Fibroblast of villous mesenchyme (primary cell): ENCODE data around the gene TMEM186.

GRCh38 chr16:4515603-4516302 is 22.8 kb downstream of the CDIP1 start:
- CAGE, long polyA plus RNA, result no peak

DNA sequence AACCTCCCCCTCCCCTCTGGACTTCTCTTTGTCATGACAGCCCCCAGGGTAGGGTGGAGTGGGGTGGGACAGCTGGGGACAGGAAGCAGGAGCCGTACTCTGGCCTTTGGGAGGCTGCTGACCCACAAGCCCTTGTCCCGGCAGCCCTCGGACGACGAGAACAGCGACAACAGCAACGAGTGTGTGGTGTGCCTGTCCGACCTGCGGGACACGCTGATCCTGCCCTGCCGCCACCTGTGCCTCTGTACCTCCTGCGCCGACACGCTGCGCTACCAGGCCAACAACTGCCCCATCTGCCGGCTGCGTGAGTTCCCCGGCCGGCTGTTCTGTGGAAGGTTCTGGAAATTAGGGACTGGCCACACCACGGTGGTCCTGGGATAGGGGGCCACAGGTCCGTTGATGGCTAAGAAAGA is 20.0 kb upstream of the NUDT16L1 start:
- CAGE, long polyA plus RNA, result no peak

- CAGE, long polyA plus RNA, result no peak
Measured at GRCh38 chr16:4679001-4679583, 14.3 kb upstream of the NUDT16L1 start.

GRCh38 chr16:4684595-4685770 is 8.4 kb upstream of the NUDT16L1 start:
- CAGE, long polyA plus RNA, result no peak

GRCh38 chr16:4692550-4693270 is 652 bp upstream of the NUDT16L1 start:
- CAGE, long polyA plus RNA, result no peak

GRCh38 chr16:4713115-4713647 is 19.8 kb downstream of the NUDT16L1 start:
- CAGE, long polyA plus RNA, result no peak

DNA sequence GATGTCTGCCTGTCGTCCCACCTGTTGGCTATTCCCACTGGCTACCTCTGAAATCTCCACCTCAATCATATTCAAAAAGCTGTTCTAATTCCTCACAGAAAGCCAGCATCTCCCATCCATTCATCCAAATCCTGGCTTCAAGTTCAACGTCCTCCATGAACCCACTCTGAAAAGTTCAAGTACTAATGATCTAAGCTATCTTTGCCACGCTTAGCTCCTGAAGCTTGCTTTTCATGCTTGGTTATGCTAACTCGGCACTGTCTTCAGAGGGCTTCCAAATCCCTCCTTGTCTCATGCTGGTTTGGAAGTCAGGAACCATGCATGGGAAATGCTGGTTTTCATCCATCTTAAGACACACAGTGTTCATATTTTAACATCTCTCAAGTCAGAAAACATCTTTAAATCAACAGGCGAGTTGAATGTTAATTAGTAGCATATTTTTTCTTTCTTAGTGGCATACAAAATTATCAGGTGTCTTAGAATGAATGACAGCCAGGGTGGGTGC is 9.0 kb downstream of the ANKS3 start:
- CAGE, long polyA plus RNA, result no peak

DNA sequence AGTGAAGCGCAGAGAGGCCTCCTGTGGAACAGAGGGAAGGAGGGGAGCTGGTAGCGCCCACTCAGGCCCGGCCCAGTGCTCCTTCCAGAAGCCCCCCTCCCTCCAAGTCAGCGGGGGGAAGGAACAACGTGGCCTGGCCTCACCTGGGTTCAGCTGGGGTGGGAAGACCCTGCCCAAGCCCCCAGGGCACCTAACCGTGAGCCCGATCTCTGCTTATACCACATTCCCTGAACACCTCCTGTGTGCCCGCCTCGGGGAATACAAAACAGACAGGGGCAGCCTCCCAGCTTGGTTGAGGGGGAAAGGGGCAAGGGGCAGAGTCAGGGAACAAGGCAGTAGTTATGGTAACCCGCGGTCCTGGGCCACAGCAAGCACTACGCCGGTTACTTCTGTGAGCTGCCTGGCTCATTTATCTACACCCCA is 857 bp downstream of the ROGDI start:
- CAGE, long polyA plus RNA, result no peak

DNA sequence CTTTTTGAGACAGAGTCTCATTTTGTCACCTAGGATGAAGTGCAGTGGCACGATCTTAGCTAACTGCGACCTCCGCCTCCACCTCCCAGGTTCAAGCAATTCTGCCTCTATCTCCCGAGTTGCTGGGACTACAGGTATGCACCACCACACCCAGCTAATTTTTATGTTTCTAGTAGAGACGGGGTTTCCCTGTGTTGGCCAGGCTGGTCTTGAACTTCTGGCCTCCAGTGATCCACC is 12.7 kb downstream of the GLYR1 start:
- CAGE, long polyA plus RNA, result no peak

DNA sequence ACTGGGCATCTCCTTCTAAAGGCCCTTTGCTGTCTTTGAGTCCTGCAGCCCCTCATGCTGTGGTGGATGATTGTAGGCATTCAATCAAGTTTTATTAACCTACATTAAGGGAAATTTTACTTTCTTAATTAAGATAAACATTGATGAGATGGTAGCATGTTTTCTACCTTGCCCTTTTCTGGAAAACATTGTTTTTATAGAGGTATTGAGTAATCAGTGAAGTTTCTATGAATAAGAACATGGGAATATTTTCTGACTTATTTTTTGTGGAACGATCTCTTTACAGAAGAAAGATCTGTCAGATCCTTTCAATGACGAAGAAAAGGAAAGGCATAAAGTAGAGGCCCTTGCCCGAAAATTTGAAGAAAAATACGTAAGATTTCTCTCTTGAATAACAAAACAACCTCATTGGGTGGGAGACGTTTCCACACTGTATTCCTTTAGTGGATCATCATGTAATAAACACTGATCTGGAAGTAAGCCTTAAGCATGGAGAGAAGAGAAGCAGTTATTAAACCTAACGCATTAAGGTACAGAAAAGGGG is 10.5 kb downstream of the UBN1 start:
- CAGE, long polyA plus RNA, result no peak

- CAGE, long polyA plus RNA, result no peak
Measured at GRCh38 chr16:4868380-4869282, 21.4 kb downstream of the UBN1 start.

DNA sequence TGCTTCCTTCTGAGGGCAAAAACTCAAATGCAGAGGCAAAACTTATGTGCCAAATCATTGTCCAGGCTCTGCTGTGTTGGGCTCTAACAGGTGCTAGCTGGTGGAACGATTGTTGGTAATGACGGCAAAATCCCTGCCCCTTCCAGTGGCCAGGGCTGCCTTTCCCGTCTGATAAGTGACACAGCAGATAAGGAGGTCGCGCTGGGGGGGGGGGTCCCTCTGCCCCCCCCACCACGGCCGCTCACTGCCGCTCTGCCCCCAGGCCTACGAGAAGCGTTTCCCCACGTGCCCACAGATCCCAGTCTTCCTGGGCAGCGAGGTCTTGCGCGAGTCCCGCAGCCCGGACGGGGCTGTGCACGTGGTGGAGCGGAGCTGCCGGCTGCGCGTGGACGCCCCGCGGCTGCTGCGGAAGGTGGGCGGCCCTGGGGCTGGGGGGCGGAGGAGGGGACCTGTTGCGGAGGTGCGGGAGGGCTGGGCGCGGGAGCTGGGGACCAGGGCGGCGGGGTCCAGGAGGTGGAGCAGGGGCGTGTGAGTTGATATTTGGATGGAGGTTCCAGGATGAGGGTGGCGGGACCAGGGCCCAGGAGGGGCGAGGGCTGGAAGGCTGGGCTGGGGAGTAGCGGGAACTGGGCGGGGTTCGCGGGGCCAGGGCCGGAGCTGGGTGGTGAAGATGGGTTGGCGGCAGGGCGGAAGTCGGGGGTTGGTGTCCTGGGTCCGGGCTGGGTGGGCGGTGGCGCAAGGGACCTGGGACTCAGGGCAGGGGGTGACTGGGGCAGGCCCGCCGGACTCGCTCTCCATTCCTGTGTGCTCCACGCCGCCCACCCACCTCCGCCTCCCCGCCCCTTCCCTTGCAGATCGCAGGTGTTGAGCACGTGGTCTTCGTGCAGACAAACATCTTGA is 29.4 kb downstream of the SEC14L5 start:
- CAGE, long polyA plus RNA, result no peak

DNA sequence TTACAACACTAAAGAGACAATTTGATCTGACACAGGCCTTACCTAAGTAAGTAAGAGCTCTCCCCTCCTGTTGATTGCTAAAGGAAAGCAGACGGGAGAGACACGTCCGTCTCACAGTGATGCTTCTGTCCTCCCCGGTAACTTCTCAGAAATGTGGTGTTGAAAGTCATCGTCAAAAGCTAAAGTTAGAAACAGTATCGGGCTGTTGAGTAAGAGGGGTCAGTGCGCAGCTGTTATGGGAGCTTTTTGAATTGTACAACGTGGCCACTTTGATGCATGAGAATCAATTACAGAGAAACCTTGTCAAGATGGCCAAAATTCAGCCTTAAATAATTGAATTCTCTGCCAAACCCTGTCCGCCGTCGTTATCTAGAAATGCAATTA is 1259.6 kb downstream of the TMEM114 start:
- CAGE, long polyA plus RNA, result no peak

DNA sequence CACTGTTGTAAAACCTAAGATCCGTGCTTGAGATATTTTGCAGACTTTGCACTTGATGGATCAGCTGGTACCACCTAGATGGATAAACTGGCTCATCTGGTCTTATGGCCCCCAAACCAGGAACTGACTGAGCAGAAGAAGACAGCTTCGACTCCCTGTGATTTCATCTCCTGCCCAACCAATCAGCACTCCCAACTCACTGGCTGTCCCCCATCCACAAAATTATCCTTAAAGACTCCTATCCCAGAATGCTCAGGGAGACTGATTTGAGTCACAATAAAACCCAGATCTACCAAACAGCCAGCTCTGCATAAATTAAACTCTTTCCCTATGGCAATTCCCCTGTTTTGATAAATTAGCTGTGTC is 477.2 kb downstream of the TMEM114 start:
- CAGE, long polyA plus RNA, result no peak

GRCh38 chr16:8694671-8695393 is 20.4 kb downstream of the ABAT start:
- CAGE, long polyA plus RNA, result no peak

GRCh38 chr16:8739692-8740565 is 57.5 kb downstream of the TMEM186 start:
- CAGE, long polyA plus RNA, result no peak

DNA sequence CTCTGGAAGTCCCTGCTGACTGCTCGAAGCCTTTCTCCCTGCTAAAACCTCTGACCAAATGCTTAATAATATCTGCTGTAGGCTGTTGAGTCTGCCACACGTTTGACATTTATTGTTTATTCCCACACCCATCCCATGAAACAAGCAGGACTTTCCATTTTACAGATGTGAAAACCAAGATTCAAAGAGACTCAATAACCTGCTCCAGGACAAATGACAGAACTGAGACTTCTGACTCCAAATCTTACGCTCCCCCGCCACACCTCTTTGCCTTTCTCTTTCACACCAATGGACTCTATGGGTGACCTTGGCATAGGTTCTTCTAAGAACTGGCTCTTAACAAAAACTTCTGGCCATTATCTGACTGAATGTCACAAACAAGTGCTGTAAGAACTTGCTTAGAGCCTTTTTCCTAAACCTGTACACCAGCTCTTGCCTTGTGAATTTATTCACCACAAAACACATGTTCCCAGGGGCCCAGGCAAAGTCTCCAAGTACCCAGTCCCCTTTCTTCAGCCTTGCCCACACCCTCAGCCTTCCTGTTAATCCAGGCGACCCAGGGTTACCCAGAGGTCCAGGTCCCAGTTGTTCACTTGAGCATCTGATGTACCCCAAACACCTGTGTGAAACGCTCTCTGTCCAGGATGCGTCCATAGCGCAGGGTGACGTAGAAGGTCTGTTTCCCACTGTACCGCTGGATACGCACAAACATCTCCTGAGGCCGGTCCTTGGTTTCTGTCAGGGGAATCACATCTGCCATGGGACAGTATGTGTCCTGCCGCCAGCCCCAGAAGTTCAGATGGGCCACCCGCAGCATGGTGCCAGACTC is 1.9 kb downstream of the TMEM186 start:
- CAGE, long polyA plus RNA, result no peak

- CAGE, long polyA plus RNA, result start-site peak on the minus strand at chr16:8797603-8797640, 28 and 78 reads in 2 replicates; start-site peak on the plus strand at chr16:8797815-8797879, 1,006 and 1,572 reads in 2 replicates
Measured at GRCh38 chr16:8797160-8798011, at the start of gene TMEM186. Gene TMEM186, minus strand, starts transcription at chr16:8797639.

DNA sequence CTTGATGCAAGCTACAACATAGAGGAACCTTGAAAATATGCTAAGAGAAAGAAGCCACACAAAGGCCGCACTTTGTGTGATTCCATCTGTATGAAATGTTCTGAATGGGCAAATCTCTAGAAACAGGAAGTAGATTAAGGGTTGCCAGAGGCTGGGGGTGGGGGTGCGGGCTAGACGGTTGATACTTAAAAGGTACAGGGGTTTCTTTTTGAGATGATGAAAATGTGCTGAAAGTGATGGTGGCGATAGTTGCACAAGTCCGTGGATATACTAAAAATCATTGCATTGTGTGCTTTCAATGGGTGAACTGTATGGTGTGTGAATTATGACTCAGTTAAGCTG is 2.2 kb upstream of the CARHSP1 start:
- CAGE, long polyA plus RNA, result no peak

DNA sequence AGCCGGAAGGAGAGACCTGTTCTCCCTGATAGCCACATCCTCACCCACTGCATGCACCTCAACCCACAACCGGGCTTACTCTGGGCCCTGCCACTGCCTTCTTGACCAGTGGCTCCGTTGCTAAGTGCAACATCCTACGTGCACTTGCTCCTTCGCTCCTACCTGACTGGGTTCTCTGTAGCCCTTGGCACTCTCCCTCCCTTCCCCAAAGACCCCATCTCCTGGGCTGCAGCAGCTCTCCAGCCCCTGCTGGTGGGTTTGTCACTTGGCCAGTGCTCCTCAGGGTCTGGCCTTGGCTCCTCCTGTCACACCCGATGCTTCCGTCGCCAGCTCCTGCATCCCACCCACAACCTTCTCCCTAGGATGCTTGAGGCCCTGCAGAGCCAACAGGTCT is 3.4 kb downstream of the LITAFD start:
- CAGE, long polyA plus RNA, result no peak